Tongue (tissue), 2 donors: ENCODE data around the gene COTL1.

GRCh38 chr16:84283183-84283962 lies 11.3 kb upstream of the WFDC1 start:
- RAMPAGE, long total RNA = no peak

DNA sequence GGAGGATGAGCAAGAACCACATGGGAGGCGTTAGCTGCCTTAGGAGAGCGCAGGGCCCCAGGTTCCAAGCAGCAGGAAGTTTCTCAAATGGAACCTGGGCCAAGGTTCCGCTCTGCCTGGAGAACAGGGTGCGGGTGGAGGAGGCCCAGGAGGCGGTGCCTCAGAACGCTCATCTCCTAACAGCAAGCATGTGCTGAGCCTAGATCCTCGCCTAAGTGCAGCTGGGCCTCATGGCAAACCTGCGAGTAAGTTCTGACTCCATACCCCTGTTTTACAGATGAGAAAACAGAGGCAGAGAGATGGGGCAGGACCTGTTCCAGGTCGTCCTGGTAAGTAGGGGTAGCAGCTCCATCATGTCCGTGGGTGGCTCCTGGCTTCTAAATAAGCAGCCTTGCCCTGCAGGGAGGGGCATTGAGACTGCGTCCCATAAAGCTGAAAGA lies 2.4 kb upstream of the WFDC1 start:
- RAMPAGE, long total RNA = no peak

DNA sequence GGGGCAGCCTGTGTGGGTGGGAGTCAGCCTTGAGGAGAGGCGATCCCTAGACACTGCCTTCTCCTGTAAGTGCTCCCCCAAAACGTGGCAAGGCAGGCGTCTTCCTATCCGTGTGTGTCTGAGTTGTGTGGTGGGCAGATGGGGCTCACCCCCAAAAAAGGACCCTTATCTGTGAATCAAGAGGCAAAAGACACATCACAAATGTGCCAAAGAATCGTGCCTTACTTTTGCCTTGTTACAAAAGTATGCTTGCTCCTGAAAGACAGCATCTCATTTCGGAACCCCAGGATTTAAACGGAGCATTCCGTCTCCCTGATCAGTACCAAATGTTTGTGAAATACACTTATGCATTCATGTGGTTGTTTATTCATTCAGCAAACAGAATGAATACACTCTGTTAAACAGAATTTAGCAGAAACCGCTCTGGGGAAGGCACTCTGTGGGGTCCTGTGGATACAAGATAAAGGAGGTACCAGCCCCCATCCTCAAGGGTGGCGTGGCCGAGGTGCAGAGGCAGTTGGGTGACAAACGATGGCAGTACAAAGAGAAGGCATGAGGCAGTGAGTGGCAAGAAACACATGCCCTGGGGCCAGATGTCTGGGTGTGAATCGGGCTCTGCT lies 572 bp downstream of the WFDC1 start:
- RAMPAGE, long total RNA = no peak

GRCh38 chr16:84302377-84302566 lies 7.6 kb downstream of the WFDC1 start:
- RAMPAGE, long total RNA = no peak

GRCh38 chr16:84333058-84333815 lies 35.1 kb upstream of the ATP2C2 start:
- RAMPAGE, long total RNA = no peak

GRCh38 chr16:84350098-84350845 lies 18.1 kb upstream of the ATP2C2 start:
- RAMPAGE, long total RNA = no peak

- RAMPAGE, long total RNA = no peak
Measured at GRCh38 chr16:84526778-84527914, 22.7 kb upstream of the MEAK7 start.

- RAMPAGE, long total RNA = no peak
Measured at GRCh38 chr16:84583983-84584460, 33.9 kb downstream of the COTL1 start.

DNA sequence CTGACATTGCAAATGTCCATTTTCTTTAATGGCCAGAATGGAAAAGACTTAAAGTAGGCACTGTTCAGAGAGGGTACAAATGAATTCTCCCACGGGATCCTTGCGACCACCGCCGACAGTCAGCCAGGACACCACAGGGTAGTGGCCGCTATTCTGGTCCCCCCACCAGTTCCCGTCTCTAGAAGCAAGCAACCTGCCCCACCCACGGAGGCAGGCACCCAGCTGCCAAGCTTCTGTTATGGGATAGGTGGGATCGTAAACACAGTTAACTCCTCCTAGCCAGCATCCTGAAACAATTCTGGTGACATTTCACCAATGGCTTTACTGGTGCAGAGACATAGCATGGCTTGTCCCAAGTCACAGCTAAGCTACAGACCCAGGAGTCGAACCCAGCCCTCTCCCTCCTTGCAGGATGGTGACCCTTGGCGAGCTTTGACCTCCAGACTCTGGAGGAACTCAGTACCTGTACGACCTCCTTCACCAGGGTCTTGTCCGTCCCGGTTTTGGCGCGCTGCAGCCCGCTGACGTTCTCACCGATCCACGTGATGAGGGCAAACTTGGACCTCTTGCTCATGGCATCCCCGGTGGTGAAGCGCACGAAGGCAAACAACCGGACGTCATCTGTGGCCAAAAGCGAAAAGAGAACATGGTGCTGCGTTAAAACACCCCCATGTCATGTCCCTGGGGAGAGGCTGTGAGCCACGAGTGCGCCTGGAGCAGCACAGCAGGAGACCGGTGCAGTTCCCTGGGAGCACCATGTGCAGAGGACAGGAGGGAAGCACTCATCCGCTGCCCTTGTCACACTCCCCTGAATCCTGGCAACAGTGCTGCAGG lies 28.0 kb downstream of the COTL1 start:
- RAMPAGE, long total RNA = no peak

DNA sequence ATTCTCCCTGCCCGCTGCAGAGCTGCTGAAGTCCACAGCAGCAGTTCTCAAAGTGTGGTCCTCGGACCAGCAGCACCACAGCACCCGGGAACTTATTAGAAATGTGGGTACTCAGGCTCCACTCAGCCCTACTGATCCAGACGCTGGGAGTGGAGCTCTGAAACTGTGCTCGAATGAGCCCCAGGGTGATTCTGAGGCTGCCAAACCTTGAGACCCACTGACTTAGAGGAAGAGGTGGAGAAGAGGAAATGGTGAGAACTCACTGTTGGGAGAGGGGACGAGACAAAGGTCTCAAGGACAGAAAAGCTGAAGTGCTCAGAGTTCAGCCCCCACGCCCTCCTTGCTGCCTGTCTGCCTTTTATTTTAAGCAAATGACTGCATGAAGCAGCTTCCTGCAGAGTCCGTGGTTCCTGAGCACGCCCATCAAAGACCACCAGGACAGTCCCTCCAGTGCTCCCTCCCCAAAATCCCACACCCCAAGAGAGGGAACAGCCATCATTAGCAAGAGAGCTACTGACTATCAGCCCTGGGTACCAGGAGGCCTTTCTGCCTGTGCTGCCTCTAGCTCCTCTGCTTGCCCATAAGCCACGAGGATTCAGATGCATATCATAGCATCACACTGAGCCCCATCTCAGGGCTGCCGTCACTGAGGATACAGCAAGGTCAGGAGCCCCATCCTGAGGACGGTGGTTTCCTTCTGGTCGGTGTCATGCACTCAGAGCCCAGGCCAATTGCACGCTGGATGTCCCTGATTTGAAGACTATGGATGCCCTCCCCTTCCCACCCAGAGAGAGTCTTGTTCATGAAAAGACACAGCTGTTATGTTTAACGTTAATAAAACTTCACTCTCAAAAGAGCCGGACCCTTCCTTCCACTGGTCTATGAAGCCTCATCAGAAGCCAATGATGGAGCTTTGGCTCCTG lies 20.2 kb downstream of the COTL1 start:
- RAMPAGE, long total RNA = no peak

- RAMPAGE, long total RNA = no peak
Measured at GRCh38 chr16:84617258-84618507, at the start of gene COTL1. TSS of gene COTL1 (minus strand) at chr16:84618078.

DNA sequence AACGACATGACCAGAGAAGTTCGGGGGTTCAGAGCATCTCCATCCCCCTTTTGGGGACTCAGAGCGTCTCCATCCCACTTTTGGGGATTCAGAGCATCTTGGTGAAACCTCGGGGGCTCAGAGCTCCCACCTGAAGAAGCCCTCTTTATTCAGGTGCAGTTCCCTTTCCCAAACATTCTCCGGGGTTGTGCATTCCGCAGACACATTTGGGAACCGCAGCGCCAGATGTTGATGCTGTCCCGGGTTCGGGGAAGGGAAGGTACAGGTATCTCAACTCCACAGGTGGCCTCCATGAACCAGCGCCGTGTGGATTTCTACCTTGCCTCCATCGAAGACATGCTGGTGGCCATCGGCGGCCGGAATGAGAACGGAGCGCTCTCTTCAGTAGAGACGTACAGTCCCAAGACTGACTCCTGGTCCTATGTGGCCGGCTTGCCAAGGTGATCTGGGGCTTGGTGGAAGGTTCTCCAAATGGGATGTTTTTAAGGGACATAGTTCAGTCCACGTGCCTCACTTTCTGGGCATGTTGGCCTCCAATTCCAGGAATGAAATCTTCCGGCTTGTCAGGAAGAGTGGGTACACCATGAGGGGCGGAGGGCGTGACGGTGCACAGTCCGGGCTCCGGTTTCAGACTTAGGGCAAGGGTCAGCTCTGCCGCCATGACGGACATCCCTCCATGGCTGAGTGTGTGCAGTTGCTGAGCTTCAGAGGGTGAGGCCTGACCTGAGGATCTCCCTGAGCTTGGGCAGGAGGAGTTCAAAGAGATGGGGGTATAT lies 11.4 kb downstream of the KLHL36 start:
- RAMPAGE, long total RNA = no peak

DNA sequence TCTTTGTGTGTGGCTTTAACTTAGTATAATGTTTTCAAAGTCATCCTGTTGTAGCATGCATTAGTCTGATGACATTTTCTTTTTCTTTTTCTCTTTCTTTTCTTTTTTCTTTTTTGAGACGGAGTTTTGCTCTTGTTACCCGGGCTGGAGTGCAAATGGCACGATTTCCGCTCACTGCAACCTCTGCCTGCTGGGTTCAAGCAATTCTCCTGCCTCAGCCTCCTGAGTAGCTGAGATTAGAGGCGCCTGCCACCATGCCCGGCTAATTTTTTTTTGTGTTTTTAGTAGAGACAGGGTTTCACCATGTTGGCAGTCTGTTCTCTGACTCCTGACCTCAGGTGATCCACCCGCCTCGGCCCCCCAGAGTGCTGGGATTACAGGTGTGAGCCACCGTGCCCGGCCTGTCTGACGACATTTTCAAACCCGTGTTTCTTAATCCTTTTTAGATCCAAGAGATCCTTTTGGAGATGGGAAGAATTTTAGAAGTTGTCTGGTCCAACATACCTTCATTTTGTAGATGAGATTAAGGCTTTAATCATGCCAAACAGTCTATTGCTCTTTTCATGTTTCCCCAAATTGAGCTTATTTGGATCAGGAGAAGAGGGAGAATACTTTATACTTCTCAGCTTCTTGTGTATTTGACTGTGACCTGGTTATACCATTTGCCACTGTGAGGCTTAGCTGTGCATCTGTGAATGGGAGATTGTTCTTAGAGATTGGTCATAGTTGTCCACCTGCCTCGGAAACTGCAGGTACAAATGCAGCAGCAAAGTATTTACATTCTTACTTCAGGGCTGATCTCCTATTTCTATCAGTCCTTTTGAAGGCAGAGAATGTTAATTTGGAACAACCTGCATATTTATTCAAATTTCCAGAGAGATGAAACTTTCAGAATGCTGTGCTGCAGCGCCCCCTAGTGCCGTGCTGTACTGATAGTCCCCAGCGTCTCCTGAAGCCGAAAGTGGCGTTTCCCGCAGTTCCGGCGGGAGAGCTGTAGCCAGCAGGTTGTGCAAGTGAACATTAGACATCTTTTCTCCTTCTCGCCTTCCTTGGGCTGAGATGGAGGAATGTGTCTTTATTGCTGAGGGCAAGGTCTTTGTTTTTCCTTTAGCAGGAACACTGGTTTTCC lies 25.9 kb downstream of the USP10 start:
- RAMPAGE, long total RNA = no peak

- RAMPAGE, long total RNA = no peak
Measured at GRCh38 chr16:84827977-84828710, 8.4 kb downstream of the CRISPLD2 start.

DNA sequence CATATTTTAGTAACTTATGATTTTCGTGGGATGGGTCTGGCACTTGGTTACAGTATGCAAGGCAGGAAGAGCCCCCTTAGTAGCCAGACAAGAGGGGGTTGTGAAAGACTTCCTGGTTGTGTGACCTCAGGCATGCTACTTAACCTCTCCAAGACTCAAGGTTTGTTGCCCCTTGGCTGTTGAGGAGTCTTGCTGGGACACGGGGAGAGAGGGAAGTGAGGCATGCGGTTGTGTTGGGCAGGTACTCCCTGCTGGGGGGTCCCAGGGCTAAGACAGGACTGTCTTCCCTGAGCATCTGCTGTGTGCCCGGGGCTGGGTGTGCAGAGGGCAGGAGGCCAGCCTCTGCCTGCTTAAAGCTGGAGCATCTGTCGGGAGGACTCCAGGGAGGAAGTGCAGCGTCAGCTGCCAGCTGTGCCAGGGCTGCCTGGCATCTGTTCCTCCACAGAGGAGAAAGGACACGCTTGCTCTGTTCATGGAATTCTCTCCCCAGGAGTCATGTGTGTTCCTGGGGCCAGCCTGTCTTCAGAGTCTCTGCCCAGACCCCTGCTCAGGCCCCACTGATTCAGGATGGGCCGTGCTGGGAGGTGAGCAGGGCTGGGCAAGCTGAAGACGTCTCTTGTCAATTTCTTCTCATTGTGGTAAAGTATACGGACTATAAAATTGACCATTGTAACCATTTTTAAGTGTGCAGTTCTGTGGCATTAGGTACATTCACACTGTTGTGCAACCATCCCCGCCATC lies 24.1 kb downstream of the CRISPLD2 start:
- RAMPAGE, long total RNA = no peak

DNA sequence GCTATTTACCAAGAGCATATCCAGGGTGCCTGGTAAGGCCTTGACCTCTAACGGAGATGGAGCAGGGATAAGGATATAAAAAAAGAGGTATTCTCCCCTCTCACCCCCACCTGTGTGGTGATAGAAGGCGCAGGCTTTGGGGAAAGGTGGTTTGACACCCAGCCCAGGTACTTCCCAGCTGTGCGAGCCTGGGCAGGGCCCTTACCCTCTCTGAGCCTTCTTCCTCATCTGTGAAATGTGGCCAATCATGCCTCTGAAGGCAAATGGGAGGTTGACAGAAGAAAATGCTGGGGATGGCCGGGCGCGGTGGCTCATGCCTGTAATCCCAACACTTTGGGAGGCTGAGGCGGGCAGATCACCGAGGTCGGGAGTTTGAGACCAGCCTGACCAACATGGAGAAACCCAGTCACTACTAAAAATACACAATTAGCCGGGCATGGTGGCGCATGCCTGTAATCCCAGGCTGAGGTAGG lies 43.6 kb downstream of the CRISPLD2 start:
- RAMPAGE, long total RNA = no peak

DNA sequence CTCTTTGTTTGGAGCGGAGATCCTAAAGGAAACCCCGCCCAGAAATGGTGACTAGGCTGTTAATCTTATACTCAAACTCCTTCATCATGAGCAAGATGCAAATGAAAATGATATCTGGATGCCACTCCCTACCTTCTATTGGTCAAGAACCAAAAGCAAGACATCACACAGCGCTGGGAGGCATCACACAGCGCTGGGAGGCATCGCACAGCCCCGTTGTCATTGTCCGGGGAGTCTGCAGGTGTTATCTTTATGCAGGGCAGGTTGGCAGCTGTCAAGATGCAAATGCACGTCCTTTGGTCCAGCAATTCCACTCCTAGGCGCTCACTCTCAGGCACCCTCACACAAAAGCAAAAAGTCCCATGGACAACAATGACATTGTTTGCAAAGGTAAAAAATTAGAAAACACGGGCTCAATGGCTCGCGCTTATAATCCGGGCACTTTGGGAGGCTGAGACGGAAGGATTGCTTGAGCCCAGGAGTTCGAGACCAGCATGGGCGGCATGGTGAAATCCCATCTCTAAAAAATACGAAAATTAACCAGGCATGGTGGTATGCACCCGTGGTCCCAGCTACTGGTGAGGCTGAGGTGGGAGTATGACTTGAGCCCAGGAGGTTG lies 80.7 kb downstream of the CRISPLD2 start:
- RAMPAGE, long total RNA = no peak

- RAMPAGE, long total RNA = no peak
Measured at GRCh38 chr16:85001818-85002972, 9.1 kb downstream of the ZDHHC7 start.

- RAMPAGE, long total RNA = no peak
Measured at GRCh38 chr16:85114932-85115302, 2.6 kb upstream of the CIBAR2 start.

GRCh38 chr16:85171362-85171974 lies 59.2 kb upstream of the CIBAR2 start:
- RAMPAGE, long total RNA = no peak